ENCODE measurements around a stretch of chr9.

GRCh38 chr9:134291411-134291873 is 34.8 kb upstream of the RXRA start:
- RAMPAGE, long total RNA: no peak
- RRBS: no CpG with 5 or more reads among the region's 11 CpGs

DNA sequence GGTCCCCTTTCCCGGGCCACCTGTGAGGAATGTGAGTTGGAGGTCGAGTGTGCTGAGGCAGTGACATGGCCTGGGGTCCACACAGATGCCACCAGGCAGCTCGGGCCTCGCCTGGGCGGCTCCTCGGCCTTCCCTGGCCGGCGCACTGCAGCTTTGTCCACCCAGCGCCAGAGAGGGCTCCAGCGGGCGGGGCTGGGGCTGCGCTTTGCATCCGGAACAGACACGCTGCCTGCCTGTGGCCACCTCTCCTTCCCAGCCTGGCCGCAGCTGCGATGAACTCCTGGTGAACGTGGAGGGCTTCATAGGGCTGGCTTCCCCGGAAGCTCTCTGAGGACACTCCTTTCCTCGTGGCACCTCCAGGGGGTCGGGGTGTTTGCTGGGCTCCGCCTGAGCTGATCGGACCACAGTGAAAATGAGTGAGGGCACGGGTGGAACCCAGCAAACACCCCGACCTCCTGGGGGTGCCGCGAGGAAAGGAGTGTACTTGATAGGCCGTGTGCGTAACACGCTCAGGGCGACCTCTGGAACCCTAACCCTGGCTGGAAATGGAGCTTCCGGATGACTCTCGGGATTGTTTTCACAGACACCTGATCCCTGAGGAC is 32.0 kb upstream of the RXRA start:
- RAMPAGE, long total RNA: no peak
- RRBS: 33% methylated on average over 13 of the region's 32 CpGs

DNA sequence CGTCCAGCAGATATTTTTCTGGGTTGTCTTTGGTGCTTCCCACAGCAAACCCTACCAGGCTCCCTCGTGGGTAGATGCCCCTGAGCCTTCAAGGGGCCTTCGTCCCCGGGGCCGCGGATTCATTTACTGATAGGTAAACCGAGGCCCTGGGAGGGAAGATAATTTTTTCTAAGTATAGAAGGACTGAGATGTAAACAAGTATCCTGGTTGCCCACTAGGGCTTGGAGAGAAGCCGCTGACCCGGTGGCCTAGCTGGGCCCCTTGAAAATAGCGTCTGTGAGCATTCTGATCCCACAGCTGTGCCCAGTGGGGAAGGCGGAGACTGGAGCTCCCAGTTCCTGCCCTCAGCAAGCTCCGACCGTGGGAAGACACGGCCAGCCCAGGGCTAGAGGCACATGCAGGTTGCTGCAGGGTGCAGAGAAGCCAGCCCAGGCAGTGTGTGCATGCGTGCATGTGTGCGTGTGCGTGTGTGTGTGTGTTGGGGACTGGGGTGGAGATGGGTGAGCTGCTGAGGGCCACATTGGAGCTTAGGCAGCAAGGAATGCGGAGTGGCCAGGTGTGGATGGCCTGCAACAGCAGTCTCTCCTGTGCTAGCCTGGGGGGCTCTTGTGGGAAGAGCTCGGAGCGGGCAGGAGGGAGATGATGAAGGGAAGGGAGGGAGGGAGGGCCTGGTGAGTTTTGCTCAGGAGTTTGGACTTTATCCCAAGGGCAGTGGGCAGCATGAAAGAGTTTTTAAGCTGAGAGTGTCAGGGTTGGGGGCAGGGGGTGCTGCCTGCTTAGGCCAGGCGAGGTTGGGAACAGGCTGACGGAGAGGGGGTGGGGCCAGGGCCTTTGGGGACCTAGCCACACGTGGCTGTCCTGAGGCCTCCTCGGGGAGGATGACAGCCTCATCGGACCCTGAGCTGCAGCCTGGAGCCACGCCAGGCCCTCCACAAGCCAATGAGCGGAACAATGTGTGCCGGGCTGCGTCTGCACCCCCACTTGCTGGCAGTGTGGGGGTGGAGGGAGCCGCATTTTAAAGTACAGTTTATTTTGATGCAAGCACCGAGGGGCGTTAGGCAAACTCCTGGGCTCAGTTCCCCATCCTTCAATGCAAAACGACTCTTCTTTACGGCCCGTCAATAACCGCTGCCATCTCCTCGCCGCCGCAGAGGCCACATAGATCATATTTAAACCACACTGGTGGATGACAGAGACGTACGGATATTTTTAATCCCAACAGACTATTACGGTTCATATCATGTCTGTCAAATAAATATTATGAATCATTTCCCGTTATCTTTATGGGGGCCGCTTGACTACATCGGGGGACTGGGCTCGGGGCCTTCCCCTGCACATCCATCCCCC is 5.5 kb upstream of the RXRA start:
- RAMPAGE, long total RNA: no peak
- RRBS: no CpG with 5 or more reads among the region's 46 CpGs

DNA sequence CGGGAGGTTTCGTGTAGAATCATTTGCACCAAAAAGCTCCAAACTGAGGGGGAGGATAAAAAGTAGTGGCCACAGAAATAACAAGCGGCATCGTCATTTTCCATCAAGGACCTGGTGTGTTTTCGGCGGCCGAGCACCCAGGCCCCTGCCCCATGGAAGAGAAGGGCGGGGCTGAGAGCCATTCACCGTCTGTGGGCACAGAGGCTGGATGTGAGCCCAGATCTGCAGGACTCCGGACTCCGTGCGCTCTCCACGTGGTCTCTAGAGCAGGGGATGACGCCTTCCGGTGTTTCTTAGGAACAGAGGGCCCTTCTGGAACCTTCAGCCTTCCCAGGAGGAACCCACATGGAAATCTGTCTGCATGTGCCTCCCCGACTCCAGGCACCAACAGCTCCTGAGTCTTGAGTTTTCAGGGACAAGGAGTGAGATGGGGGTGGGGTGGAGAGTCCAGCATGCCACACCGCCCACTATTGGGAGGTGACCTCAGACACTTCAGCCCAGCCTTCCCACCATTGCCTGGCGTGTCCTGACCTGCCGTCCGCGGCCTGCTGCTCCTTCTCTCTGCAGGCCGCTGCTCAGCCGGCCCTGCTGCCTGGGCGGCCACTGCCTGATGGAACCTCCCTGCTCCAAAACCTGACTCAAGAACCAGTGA is 2.5 kb upstream of the RXRA start:
- RAMPAGE, long total RNA: no peak
- RRBS: 45% methylated on average over 6 of the region's 24 CpGs

GRCh38 chr9:134333381-134333834 is 7.2 kb downstream of the RXRA start:
- RAMPAGE, long total RNA: no peak
- RRBS: 14% methylated on average over 2 of the region's 18 CpGs

DNA sequence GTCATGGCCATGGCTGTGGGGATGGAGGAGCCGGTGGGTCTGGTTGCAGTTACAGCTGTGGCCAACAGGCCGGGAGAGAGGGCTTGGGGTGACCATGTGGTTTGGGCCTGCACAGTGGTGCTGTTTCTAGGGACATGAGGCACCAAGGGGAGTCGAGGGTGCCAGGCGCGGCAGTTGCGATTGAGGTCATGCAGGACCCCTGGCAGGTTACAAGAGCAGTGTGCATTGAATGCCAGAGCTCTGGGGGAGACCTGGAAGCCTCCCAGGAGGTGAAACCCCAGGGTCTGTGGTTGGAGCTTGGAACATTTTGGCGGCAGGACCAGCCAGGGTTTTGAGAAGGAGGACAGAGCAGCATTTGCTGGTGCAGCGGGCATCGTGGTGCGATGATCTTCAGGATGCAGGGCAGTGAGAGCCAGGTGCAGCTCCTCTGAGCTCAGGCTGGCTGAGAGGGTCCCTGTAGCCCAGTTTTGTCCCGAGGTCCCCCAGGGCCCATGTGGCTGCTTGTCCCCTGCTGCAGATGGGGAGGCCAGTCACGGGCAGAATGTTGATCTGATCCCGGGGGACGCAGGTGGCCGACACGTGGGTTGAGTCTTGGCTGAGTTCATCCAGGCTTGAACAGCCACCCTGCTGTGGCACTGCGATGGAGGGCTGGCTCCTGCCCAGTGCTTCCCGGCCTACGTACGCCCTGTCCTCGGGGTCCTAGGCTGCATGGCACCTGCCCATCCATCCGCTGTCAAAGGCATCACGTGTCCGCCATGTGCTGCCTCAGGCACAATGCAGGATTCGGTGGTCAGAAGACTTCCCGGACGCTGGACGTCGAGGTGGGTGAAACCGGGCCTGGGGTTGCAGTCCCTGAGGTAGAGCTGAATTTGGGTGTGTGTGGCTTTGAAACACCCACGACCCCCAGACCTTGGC is 22.0 kb downstream of the RXRA start:
- RAMPAGE, long total RNA: no peak
- RRBS: 78% methylated on average over 7 of the region's 31 CpGs

GRCh38 chr9:134374341-134374973 is 48.2 kb downstream of the RXRA start:
- RAMPAGE, long total RNA: no peak
- RRBS: no CpG with 5 or more reads among the region's 20 CpGs

- RAMPAGE, long total RNA: no peak
- RRBS: no CpG with 5 or more reads among the region's 9 CpGs
Measured at GRCh38 chr9:134425321-134425630, 99.0 kb downstream of the RXRA start.

GRCh38 chr9:134438252-134439264 is 112.3 kb downstream of the RXRA start:
- RAMPAGE, long total RNA: no peak
- RRBS: 95% methylated on average over 14 of the region's 37 CpGs

- RAMPAGE, long total RNA: no peak
- RRBS: 9% methylated on average over 11 of the region's 17 CpGs
Measured at GRCh38 chr9:134475352-134475764, 149.1 kb downstream of the RXRA start.

GRCh38 chr9:134643254-134643787 is 1.7 kb downstream of the COL5A1 start:
- RAMPAGE, long total RNA: no peak
- RRBS: no CpG with 5 or more reads among the region's 15 CpGs

DNA sequence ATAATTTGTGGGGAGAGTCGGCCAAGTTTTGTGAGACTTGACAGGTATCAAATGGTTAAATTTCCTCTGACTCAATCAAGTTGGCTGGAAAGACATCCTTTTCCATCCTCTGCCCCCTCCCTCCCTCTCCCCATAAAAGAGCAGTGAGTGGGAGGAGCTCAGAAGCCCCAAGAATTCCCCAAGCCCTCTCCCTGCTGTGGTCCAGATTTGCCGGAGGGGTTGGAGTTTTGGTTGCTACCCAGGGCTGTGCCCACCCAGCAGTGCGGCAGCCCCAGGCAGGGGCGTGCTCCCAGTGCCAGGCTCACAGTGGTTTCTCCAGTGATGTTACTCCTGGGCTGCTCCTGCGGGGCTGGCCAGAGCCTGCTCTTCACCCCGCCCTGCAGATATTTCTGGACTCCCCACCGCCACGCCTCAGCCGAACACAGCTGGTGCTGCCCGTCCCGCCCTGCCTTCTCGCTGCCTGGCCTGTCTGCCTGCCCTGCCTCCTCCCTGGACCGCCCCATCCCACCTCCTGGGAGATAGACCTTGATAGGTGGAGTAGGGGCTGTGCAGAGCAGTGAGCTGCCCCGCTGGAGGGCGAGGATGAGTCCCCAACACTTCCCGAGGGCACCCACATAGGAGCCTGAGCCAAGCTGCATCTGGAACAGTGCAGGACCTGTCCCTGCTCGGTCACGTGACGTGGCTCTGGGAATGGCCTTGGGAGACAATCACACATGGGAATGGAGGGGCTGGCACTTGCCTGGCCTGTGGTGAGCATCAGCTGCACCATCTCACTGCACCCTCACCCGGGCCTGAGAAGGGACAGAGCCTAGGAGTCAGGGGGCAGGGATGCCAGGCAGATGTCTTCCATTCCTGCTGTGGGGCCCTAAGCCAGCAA is 3.5 kb downstream of the COL5A1 start:
- RAMPAGE, long total RNA: no peak
- RRBS: no CpG with 5 or more reads among the region's 20 CpGs

DNA sequence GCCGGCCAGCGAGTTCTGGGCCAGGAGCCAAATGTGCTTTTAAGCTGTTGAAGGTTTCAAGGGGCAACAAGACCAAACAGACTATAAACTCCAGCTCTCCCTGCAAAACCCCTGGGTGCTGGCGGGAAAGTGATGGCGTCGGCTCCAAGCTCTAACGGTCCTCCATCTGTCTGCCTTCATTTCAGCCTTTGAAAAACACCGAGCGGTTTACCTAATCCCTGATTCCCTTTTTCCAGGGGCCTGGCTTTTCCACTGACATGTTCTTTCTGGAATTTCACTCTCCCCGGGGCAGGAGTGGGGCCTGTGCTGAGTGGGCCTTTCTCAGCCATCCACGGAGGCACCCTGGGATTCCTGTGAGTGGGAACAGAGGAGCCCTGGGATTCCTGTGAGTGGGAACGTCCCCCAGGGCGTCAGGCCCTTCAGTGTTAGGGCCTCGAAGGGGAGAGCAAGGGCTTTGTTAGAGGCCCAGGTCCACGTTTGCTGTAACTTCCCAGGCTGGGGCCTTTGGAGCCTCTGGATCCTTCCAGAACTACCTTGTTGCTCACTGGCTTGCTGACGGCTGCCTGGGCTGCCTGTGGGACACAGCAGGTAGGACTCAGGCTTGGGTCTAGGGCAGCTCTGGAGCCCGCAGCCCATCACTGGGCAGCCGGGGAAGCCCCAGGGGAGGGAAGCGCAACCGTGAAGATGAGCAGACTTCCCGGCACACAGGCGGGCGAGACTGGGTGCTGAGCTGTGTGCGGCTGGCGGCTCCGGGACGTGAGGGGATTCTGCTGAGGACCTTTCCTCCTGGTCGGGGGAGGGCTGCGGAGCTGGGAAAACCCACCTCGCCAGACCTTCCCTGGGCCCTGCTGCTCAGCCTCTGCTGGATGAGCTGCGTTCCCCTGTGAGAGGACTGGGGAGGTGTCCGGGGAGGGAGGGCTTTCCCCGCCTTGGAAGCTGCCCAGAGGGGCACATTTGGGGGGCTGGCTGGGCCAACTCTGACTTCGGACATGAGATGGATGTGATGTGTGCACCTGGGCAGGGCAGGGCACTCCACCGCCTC is 65.9 kb downstream of the COL5A1 start:
- RAMPAGE, long total RNA: no peak
- RRBS: 84% methylated on average over 9 of the region's 34 CpGs

DNA sequence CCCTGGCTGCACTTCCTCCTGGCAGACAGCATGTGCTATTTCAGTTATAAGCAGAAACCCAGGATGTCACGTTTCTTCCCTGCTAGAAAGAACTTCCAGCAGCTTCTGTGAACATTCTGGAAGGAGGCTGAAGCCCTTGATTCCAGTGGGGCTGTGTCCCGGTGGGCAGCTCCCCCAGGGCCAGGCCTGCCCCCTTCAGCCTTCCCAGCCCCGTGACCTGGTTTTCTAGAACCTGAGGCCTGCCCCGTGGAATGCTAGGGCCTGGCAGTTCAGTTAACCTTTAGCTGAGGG is 114.7 kb upstream of the FCN2 start:
- RAMPAGE, long total RNA: no peak
- RRBS: no CpG with 5 or more reads among the region's 4 CpGs

- RAMPAGE, long total RNA: no peak
- RRBS: no CpG with 5 or more reads among the region's 9 CpGs
Measured at GRCh38 chr9:134766966-134767470, 113.6 kb upstream of the FCN2 start.

- RAMPAGE, long total RNA: no peak
- RRBS: no CpG with 5 or more reads among the region's 27 CpGs
Measured at GRCh38 chr9:134863718-134864640, 16.6 kb upstream of the FCN2 start.

DNA sequence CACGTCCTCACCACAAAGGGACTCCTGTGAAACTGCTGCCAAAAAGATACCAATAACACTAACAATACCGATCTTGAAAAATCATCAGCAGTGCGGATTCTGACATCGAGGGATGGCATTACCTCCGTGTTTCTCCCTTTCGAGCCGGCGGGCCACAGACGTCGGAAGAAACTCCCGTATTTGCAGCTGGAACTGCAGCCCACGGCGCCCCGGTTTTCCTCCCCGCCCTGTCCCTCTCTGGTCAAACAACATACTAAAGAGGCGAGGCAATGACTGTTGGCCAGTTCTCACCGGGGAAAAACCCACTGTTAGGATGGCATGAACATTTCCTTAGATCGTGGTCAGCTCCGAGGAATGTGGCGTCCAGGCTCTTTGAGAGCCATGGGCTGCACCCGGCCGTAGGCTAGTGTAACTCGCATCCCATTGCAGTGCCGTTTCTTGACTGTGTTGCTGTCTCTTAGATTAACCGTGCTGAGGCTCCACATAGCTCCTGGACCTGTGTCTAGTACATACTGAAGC is 32.8 kb downstream of the OLFM1 start:
- RAMPAGE, long total RNA: no peak
- RRBS: 92% methylated on average over 13 of the region's 25 CpGs

GRCh38 chr9:135137282-135137959 is 50.0 kb downstream of the OLFM1 start:
- RAMPAGE, long total RNA: no peak
- RRBS: no CpG with 5 or more reads among the region's 13 CpGs

DNA sequence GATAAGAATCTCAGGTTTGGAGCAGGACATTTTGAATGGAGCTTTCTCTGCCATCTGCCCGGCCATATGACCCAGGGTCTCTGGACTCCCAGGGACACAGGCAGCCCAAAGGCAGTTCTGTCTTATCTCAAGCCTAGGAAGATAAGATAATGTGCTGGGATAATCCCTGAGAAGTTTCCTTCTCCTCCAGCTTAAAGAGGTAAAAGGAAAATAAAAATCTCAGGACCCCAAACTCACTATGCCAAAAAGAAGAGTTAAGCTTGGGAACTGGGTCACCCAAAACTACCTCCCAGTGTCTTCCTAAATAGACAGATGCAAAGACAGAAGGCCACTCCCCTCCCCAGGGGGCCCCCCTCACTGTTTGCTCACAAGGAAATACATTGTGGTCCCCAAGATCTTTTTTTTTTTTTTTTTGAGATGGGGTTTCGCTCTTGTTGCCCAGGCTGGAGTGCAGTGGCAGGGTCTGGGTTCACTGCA is 10.2 kb upstream of the PPP1R26 start:
- RAMPAGE, long total RNA: no peak
- RRBS: no CpG with 5 or more reads among the region's 2 CpGs

DNA sequence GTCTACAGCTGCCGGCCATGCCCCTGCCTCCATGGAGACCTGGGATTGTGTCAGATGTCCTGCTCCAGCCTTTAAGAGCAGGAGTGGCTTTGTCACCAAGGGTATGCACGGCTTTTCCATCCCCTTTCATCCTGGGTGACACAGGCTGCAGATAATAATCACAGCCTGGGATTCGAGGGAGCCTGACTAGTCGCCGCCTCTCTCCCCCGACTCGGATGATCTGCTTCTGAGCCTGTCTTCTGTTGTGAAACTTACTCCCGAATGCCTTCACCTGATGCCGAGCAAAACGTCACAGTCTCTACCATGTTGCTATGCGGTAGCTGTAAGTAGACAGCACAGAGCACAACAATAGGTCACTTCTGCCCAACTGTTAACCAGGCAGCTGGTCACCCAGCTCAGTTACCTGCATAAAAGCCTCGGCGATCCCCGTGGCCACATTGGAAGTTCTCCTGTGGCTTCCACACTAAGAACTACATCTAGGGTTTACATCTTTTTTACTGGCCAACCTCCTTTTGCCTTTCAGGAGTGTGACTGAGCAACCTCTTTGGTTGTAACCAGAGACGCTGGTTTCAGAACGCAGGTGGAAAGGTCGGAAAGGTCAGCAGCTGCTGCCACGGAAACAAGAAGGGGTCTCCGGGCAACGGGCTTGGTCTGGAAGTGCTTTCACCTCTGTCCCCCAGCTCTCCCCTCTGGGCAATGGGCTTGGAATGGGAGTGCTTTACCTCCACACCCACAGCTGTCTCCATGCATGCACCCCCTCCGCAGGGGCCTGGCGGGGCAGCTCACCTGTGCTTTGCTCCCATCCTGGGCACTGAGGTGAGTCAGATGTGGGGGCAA is 7.7 kb upstream of the PPP1R26 start:
- RAMPAGE, long total RNA: no peak
- RRBS: no CpG with 5 or more reads among the region's 22 CpGs